ENCODE measurements around a stretch of chr21.

DNA sequence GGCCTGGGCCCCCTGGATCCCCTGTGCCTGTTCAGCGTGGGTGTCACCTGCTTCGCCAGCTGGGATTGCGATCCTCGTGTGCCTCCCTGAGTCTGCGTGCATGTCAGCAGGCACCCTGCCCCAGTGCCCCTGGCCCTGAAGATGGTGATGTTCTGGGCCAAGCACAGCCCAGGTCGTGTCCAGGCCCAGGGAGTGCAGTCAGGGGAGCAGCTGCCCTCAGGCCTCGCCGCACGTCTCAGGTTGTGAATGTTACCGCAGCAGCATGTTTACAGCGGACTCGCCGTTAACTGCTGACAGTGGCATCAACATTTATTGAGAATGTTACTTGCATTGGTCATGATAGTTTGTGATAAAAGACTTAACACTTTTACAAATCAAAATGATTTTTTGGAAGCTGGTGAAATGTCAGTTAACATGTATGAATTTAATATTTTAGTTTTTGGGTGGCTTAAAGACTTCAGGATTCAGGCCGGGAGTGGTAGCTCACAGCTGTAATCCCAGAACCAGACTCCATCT lies 63.8 kb upstream of the DIP2A start:
- PRO-cap, result bidirectional peak, plus-strand start at position 176 of the sequence, minus-strand start at position 143 of the sequence

DNA sequence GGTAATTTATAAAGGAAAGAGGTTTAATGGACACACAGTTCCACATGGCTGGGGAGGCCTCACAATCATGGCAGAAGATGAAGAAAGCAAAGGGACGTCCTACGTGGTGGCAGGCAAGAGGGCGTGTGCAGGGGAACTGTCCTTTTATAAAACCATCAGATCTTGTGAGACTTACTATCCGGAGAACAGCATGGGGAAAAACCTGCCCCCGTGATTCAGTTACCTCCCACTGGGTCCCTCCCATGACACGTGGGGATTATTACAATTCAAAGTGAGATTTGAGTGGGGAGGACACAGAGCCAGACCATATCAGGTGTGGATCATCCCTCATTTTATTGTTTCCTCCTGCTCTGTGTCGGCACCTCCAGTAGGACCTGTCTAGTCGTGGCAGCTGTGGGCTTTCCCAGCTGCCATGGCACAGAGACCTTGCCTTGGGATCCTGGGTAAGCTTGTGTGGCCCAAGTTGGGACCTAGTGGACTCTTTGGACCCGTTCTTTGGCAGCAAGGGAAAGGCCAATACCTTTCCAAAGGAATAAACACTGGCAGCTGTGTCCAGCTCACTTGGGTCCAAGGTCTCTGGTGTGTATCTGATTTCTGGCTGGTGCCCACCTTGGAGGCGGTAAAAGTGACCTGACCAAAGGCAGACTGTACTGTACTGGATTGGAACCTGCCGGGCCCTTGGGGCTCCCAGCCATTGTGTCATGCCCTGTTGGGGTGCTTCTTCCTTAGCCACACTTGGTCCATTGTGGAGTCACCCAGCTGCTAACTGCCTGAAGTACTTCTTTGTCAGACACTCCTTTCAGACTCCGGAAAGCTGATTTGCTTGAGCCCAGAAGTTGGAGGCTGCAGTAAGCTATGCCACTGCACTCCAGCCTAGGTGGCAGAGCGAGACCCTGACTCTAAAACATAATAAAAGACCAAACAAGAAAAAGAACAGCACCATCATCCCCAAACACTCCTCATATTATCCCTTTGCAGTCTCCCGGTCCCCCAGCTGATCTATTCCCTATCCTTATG lies 21.8 kb downstream of the DIP2A start:
- PRO-cap, result no peak

DNA sequence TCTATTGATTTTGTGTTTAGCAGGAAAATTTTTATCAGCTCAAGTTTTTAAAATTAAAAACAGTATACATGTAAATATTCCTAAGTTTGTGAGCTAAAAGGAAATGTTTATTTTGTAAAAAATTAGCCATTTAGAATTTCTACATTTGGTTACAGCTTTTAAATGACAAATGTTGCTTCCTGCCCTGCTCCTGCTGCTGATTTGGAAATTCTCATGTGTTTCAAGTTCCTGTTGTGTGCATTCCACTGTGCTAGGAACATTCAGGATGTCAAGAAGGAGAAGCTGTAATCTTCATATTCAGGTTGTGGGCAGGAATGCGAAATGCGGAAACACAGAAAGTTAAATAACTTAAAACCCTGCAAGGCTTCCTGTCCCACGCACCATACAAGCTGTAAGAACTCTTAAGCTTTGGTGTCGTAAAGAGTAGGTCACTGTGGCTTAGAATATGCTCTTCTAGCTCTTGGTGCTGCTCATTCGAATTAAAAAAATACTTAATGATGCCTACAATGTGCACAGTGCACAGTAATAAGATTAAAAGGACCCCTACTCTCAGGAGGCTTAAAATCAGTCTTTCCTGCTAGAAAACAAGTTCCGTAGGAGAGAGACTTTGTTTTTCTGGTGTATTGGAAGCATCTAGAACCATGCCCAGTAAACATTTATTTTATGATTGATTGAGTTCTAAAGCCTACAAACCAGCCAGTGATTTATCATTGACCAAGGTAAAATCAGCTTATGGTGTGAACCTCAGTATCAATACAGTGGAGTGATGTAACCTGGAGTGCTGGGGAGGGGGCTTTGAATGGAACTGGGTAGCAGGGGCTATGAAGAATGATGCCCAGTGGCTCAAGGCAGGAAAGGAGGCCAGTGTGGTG lies 52.5 kb downstream of the S100B start:
- PRO-cap, result no peak

DNA sequence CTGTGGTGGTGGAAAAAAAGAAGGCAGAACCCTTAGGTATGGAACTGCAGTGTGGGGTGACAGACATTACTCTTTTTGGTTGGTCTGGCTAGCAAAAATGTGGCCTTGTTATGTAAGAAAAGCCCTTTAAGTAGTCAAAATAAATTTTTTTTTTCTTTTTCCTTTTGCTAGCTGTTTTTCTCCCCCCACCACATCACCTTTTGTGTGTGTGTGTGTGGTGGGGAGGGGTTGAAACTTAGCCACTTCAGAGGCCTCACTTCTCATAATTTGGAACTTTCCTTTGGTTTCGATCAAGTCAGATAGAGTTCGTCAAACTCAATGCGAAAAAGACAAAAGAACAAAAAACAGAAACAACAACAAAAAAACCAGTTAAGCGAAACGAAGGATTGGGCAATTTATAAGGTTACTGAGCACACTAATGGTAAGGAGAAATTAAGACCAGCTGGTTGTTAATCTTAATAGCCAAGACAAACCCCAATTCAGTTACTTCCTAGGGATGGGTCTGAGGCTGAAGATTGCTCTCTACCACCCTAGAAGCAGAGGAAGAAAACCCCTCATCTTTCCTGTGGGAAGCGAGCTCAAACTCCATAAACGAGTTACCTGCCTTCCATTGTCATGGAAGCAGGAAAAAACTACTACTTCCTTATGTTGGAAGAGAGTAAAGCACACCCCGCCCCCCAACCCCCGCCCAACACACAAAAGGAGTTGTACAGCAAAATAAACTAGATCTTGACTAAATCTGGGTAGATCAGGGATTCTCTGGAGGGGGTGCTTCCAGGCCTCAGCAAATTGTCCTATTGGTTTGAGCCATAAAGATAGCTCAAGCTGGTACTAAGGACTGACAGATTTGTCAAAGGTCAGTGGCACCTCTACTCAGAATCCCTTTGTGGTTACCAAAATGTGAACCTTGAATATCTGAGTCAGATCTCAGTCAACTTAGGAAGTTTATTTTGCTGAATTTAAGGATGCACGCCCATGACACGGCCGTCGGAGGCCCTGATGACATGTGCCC lies 1.6 kb upstream of the PRMT2 start:
- PRO-cap, result no peak